Fibroblast of villous mesenchyme (primary cell): Measurements from ENCODE around the gene UBALD2.

DNA sequence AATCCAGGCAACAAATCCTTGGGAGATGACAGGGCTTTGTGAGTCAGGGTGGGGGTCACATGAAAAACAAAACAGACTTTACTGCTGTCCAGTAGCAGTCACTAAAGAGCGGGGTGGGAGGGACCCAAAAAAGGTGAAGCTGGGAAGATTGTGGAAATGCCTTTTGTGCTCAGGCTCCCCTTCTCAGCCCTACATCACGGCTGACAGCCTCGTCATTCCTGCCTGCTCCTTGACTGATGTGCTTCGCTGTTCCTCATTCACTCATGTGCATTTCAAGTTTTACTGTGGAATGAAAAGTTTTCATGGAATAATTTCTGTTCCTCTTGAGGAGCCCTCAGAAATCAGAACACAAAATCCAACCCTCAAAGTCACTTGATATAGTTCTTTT lies 6.5 kb downstream of the SAP30BP start:
- CAGE, long polyA plus RNA = no peak

DNA sequence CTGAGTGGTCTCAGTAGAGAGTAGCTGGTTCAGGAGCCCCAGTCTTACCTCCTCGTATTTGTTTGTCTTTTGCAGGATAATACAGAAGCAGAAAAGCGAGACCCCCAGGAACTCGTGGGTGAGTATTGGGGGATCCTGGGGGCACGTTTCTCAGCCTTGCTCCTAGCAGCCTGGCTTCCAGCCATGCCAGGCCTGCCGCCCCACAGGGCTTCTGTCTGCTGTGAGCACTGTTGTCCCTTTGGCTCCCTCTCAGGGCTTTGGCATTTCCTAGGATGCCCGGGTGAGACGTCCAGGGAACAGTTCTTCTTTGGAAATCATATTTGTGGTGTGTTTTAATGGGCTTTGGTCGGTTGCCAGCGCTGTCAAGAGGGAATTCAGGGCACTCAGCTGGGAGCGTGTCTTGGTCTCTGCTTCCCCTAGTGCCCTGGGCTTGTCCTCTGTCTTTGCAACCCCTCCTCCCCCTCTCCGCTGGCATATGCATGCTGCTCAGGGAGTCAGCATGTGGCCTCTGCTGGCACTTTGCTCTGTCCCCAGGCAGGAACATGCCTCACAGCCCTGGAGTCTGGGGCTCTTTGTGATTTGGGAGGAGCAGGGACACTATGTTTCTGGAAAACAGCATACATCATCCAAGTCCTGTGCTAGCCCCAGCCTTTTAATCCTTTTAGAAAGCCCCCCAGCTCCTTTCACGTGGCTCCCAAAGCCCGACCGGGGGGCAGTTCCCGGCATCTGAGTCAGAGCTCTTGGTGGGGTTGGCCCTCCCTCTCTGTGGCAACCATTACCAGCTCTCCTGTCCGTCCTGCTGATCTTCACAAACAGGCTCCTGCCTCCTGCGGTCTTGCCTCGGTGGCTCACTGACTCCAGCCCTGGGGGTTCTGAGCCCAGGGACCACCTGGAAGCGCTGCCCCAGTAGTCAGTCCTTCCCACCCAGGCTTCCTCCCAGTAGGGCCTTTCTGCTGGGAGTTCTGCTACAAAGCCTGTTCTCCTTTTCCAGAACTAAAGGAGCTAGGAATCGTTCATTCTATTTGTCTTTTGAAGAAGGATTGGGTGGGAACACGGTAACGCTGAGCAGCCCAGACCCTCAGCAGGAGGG lies 26.6 kb downstream of the SAP30BP start:
- CAGE, long polyA plus RNA = no peak

GRCh38 chr17:75755529-75756006 lies 9.4 kb downstream of the GALK1 start:
- CAGE, long polyA plus RNA = no peak

GRCh38 chr17:75778075-75778535 lies 1.5 kb downstream of the H3-3B start:
- CAGE, long polyA plus RNA = no peak

GRCh38 chr17:75780011-75780409 lies 431 bp upstream of the H3-3B start:
- CAGE, long polyA plus RNA = no peak

- CAGE, long polyA plus RNA = no peak
These were observed 1.5 kb upstream of the UNK start for GRCh38 chr17:75782864-75783793.

DNA sequence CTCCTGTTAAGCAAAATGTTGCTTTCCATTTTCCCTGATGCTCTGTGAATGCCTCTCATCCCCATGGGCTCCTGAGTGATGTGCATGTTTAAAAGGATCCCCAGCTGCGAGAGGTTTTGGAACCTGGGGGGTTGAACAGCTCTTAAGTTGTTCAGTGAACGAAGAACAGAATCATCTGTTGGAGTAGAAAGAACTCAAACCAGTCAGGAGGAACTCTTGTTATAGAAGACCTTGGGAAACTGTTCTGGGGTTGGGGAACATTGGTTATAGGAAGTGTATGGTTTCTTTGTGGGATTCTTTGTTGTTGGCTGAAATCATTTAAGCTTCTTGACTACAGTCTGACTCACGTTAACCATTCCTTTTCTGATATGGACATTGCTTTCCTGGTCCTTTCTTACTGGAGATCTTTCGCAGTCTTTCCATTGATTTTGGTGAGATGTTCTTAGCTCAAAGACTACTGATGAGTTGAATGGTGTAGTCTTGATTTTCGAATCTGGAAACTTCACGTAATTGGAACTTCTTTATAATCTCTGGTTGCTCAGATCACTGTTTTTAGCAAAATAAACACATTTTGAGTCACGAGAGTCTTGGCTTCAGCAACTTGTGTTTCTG lies 1.3 kb downstream of the UNK start:
- CAGE, long polyA plus RNA = no peak

- CAGE, long polyA plus RNA = no peak
These were observed 16.5 kb downstream of the UNC13D start for GRCh38 chr17:75827322-75828423.

GRCh38 chr17:75843580-75843949 lies 639 bp downstream of the UNC13D start:
- CAGE, long polyA plus RNA = no peak

- CAGE, long polyA plus RNA = no peak
These were observed 5.2 kb upstream of the UNC13D start for GRCh38 chr17:75849154-75850013.

DNA sequence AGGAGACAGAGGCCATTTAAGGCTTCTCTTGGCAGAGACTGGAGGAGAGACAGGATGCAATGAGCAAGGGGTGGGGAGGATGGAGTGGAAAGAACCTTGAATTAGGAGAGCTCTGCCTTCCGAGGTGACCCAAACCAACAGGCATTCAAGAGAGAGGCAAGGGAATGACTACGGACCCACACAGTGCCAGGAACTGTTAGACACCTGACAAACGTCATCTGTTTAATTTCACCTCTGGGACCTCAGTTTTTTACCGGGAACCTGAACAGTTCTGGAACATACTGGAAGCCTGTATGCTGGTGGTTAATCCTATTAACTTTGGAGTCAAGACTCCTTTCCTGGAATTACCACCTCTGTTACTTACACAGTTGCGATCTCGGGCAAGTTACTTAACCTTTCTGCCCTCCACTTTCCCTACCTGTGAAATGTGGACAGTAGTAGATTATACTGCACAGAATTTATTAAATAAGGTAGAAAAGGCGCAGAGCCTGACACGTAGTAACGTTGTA lies 693 bp downstream of the WBP2 start:
- CAGE, long polyA plus RNA = no peak

GRCh38 chr17:75877701-75878226 lies 617 bp downstream of the TRIM47 start:
- CAGE, long polyA plus RNA = no peak

- CAGE, long polyA plus RNA = no peak
These were observed 522 bp downstream of the ACOX1 start for GRCh38 chr17:75978399-75978889.

- CAGE, long polyA plus RNA = no peak
These were observed 1.1 kb downstream of the TEN1 start for GRCh38 chr17:75980128-75980596.

DNA sequence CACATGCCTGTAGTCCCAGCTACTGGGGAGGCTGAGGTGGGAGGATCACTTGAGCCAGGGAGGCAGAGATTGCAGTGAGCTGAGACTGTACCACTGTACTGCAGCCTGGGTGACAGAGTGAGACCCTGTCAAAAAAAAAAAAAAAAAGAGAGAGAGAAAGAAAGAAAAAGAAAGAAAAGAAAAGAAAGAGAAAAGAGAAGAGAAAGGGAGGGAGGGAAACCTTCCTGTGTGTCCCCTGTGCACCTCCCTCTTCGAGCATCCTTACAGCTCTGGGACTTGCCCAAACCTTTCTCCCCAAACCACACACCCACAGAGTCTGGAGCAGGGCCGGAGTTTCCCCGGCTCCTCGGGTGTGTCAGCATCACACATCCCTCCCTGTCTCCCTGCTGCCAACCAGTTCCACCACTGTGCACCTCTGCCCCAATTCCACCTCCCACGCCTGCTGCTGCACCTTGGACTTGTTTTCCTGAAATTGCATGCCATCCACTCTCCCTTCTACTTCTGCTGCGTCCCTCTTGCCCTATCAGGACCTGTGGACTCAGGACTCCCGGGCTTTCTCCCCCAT lies 4.0 kb upstream of the CDK3 start:
- CAGE, long polyA plus RNA = no peak

- CAGE, long polyA plus RNA = start-site peak on the plus strand at chr17:76265288-76265357, 1,558 and 1,760 reads in 2 replicates
These were observed at the start of gene UBALD2 for GRCh38 chr17:76265029-76265794. Gene UBALD2 (plus strand): TSS chr17:76265348.

- CAGE, long polyA plus RNA = no peak
These were observed 7.0 kb downstream of the UBALD2 start for GRCh38 chr17:76271817-76272866.

DNA sequence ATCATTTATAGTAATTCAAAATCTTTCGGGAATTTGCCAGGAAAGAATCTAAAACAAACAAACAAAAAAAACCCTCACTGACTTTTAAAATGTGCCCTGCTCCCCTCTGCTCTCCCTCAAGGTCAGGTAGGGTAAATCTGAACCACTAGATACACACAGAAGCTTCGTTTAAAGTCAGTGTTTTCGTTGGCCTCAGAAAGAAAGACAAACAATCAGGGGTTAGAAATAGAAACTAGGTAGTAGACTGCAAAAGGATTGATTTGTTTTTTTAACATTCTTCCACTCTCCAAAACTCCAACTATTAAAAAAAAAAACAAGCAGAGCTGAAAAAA lies 2.0 kb downstream of the PRPSAP1 start:
- CAGE, long polyA plus RNA = no peak

GRCh38 chr17:76357476-76358003 lies 3.8 kb upstream of the PRPSAP1 start:
- CAGE, long polyA plus RNA = no peak

DNA sequence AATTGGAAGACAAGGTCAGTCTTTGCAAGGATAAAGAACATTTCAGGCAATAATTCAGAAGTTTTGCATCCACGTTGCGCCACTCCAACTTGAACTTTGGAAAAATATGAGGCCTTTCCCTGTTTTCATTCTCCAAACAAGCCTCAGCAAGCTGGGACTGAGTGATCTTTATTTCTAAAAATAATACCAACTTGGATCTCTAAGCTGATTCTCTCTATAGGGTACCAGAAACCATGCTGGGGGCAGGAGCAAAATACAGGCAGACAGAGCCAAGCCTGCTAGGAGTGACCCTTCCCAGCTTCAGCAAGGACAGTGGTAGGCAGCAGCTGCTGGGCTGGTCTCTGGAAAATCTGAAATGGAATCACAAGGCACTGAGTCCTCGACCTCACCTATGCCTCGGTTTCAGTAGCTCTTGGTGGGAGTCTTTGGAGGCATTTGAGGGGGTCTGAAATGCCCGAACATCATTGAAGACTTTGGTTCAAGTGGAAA lies 8.1 kb upstream of the PRPSAP1 start:
- CAGE, long polyA plus RNA = no peak